Right common carotid artery plus branches (tissue), 1 donor: ENCODE measurements around a stretch of chr2.

DNA sequence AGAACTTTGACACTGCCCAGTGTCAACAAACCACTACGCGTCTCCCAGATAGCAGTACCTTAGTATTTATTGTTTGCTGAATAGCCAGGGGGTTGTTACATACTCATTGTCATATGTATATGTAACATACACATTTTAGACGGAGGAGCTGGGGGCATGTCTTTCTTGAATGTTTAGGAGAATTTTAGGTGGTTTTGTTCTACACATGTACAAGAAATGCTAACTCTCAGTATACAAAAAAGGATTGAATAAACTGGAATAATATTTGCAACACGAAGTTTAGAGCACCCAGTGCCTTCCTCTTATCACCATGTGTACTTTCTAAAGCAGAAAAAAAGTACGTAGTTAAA, 118.5 kb downstream of the CTNNA2 start:
- PRO-cap: unidirectional peak, plus-strand start at position 140 of the sequence

- PRO-cap: no peak
Observed at GRCh38 chr2:80293068-80293586, 11.4 kb downstream of the LRRTM1 start.

- PRO-cap: no peak
Observed at GRCh38 chr2:84486369-84487250, 27.5 kb upstream of the SUCLG1 start.

DNA sequence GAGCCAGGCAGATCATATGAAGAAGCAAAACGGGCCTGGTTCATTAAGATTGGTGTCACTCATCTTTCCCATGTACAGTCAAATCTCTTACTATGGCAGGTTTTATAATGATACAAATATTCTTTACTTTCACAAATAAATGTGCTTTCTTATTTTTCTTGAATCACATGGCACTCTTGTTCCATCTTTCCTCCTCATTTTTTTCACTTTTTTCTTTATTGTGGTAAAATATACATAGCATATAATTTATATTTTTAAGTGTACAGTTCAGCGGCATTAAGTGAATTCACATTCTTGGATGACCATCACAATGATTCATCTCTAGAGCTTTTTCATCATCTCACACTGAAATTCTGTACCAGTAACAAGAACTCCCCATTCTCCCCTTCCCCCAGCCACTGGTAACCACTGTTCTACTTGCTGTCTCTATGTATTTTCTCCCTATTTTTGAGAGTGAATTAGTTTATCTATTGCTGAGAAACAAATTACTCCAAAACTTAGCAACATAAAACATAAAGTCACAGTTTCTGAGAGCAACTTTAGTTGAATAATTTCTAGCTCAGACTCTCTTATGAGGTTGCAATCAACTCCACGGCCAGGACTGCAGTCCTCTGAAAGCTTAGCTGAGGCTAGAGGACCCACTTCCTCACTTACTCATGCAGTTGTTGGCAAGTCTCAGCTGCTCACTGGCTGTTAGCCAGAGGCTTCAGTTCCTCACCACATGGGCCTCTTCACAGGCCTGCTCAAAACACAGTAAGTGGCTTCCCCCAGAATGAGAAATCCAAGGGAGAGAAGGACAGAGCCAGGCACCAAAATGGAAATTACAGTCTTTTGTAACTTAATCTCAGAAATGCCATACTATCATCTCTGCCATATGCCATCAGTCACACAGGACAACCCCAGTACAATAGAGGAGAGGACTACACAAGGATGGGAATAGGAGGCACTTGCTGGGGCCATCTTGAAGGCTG, 7.2 kb upstream of the TMSB10 start:
- PRO-cap: bidirectional peak, plus-strand start at position 775 of the sequence, minus-strand start at position 603 of the sequence

DNA sequence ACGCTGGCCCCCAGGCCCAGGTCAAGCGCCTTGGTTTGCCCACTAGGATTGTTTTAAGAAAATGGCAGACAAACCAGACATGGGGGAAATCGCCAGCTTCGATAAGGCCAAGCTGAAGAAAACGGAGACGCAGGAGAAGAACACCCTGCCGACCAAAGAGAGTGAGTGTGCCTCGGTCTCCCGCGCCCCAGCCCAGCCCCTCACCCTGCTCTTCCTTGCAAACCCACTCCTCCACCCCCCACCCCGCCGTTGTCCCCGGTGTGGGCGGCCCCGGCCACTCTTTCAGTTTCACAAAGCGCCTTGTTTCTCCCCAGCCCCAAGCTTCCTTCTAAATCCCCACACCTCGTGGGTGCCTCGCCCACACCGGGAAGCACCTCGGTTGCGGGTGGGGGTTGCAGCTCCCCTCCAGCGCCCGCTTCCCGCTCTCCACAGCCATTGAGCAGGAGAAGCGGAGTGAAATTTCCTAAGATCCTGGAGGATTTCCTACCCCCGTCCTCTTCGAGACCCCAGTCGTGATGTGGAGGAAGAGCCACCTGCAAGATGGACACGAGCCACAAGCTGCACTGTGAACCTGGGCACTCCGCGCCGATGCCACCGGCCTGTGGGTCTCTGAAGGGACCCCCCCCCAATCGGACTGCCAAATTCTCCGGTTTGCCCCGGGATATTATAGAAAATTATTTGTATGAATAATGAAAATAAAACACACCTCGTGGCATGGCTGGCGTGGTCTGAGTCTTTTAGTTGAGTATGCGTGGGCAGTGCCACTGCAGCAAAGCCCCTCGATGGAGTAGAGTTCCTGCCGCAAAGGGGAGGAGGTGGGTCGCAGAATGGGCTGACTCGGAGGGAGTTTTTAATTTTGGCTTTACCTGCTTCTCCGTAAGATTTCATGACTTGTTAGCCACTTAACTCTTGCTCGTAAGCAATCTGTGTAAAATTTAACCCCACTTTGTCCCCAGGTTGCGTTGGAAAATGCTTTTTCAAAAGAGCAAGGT, 797 bp downstream of the TMSB10 start:
- PRO-cap: no peak

DNA sequence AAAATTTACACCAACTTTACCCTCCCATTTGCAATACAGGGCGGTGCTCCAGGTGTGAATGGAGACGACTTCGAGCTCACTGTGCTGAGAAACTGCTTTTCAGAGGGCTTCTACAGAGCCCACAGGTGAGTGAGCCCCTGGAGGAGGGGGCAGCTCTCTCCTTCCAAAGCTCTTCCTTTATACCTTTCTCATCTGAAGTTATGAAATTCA, 29.9 kb upstream of the KCMF1 start:
- PRO-cap: no peak

DNA sequence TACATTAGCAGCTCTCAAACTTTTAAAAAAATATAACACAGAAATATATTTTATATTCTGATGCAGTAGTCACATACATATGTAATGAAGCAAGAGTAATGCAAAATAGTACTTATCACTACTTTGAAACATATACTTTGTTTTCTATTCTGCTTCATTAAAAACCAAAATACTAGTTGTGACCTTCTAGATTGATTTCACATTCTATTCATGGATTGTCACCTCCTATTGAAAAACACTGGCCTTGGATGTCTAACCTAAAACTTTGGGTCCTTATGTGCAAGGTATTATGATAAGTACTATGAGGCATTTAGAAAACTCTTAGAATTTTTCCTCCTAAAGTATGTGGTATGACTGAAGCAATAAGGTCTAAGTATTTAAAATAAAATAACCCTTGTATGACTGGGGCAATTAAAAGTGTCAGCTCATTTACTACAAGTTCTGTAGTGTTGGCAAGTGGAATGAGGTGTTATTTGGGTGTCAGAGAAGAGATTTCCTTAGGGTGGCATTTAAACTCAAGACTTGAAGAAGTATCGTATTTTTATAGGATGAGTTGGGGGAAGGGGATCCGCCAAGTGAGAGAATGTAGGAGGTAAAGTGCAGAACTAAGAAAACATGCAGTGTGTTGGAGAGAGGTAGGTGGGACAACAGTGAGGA, 15.0 kb downstream of the KCMF1 start:
- PRO-cap: no peak

DNA sequence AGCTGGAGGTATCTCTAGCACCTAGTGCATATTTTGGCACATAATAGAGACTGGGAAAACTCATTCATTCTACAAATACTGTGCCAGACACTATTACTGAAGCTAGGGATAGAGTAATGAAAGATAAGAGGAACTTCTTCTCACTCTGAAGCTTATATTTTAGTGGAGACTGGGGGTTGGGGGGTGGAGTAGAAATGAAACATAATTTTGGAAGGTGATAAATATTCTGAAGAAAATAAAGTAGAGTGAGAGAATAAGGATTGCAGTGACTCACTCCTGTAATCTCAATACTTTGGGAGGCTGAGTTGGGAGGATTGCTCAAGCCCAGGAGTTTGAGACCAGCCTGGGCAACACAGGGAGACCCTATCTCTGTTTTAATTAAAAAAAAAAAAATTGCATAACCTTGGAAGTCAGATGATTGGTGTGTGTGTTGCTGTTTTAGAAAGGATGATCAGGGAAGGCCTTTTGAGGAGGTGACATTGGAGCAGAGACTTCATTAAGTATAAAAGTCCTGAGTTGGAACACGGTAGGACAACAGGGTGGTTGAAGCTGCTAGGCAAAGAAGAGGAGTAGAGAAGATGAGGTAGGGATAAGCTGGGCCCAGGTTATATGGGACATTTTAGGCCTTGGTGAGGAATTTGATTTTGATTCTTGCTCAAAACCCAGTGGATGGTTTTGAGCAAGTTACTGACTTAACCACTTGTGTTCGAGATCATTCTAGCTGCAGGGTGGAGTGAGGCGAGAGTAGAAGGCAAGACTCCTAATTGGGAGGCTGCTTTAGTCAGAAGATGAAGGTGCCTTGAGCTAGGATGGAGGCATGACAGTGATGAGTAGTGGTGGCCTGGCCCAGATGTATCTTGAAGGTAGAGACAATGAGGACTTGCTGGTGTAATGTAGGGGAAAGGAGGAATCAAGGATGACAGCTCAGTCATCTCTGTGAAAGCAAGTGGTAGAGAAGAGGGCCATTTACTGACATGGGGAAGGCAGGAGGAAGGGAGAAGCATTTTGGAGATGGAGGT, 19.6 kb downstream of the KCMF1 start:
- PRO-cap: no peak

- PRO-cap: no peak
Observed at GRCh38 chr2:85049287-85049895, 78.4 kb downstream of the KCMF1 start.

DNA sequence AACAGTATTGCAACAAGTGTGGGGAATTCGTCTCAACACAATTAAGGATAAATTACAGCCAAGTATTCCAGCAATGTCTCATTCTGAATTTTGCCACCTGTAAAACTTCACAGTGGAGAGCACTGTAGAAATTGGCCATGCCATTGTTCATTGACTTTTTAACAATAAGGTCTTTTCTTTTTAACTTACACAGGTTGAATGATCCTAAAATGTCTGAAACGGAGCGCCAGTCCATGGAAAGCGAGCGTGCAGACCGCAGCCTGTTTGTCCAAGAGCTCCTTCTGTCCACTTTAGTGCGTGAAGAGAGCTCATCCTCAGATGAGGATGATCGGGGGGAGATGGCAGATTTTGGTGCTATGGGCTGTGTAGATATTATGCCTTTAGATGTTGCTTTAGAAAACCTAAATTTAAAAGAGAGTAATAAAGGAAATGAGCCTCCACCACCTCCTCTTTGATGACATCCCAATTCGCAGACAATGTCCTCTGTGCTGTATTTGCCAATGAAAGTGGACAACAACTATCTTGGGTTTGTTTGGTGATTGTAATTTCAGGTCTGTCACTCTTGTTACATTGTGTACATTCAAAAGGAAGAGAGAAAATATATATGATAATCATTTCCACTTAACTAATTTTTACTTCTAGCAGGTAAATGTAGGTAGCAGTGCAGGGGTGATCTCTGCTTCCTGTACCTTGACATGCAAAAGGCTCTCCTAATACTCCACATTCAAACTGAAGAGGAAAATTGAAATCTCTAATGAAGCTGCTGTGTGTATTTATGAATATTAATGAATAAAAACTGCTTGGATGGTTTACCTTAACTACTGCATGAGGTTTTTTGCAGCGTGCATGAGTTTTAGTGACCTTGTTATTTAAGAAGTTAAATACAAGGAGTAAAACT, 80.0 kb upstream of the TCF7L1 start:
- PRO-cap: no peak

DNA sequence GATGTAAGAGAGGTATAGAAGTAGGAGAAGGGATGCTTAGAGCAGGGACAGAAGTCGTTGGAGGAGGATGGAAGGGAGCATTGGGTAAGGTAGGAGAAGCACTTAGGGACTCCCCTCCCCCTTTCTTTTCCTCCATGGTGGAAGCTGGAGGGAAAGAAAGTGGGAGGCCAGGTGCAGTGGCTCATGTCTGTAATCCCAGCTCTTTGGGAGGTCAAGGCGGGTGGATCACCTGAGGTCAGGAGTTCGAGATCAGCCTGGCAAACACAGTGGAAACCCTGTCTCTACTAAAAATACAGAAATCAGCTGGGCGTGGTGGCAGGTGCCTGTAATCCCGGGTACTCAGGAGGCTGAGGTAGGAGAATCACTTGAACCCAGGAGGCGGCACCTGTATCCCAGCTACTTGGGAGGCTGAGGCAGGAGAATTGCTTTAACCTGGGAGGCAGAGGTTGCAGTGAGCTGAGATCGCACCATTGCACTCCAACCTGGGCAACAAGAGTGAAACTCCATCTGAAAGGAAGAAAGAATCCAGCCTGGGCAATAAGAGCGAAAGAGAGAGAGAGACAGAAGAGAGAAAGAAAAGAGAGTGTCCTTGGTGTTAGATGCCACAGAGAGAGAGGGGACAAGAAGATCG, 7.3 kb downstream of the TCF7L1 start:
- PRO-cap: no peak

DNA sequence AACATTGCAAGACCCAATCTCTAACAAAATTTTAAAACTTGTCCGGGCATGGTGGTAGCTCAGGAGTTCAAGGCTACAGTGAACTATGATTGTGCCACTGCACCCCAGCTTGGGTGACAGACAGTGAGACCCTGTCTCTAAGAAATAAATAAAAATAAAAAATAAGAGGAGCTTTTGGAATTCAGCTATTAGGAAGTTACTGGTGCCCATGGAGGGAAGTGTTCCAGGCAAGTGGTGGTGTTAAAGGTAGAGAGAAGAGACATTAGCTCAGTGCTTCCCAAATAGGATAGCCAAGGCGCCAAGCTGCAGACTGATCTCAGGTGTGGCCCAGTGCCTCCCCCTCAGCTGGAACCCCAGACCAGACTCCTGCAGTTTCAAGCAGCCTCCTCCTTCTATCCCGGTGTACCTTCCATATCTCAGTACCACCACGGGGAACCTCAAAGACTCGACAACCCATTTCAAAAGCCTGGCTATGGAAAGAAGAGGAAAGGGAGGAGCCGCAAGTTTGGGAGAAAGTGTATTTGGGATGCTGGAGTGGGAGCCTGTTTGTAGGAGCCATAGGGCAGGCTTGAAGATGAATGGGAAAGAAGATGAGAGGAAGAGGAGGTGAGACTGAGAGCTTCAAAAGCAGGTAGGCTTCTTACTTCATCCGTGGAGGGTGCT, 8.0 kb downstream of the TCF7L1 start:
- PRO-cap: no peak

- PRO-cap: no peak
Observed at GRCh38 chr2:85257541-85258159, 70.1 kb downstream of the TGOLN2 start.

GRCh38 chr2:85274216-85274591, 53.6 kb downstream of the TGOLN2 start:
- PRO-cap: no peak

GRCh38 chr2:85288001-85288823, 39.6 kb downstream of the TGOLN2 start:
- PRO-cap: no peak

DNA sequence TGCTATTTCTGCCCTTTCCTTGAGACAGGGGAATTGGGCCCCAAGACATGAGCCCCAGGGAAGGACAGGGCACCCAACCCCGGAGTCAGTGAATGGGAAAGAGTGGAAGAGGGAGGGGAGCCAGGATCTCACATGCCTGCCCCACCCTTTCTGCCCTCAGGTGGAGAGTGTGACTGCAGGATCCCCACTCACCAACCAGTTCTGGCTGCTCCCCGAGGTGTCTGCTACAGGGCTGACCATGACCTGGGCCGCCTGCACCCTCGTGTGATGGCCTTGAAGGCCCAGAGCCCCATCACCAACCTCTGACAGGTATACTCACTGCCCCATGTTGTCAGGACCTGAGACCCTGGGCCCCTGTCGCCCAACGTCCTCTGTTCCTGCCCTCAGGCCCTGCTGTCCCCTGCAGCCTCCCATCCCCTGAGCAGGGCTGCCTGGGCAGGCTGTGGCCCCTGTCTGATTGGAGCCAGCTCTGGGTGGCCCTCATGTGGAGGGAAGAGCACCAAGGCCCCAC, 11.9 kb downstream of the TGOLN2 start:
- PRO-cap: no peak

DNA sequence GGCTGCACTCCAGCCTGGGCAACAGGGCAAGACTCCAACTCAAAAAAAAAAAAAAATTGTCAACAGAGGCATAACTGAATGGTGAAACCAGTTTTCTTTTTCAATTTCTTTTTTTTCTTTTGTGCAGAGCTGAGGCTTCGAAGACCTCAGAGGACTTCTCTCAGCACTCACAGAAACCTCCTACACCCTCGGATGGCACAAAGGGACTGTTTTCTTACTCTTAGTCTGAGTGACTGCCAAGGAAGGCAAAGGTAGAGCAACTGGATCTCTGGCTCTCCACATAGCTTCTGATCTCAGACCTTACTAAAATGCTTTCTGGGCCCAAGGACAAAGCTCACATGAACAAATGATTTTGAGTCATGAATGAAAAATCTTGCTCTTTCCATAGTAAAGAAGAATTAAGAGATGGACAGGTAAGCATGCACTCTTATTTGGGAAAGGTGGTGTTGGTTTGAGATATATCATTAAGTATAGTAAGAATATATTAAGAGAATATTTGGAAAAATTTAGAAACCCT, 2.3 kb downstream of the ELMOD3 start:
- PRO-cap: no peak

DNA sequence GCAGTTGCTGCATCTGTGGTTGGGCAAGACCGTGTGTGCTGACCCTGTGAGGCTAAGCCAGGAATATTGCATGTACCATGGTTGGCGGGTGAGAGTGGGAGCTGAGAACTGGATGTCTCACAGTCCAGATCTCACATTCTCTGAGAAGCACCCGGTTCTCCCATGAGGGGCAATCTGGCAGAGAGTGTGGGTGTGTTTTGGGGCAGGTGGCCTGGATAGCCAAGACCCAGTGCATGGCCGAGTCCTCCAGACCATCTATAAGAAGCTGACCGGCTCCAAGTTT, 16.6 kb downstream of the ELMOD3 start:
- PRO-cap: no peak

GRCh38 chr2:85396558-85397501, 13.3 kb downstream of the CAPG start:
- PRO-cap: no peak

GRCh38 chr2:85420509-85421208, 2.1 kb downstream of the SH2D6 start:
- PRO-cap: no peak